Keratinocyte (primary cell): Measurements from ENCODE around the gene USP34.

DNA sequence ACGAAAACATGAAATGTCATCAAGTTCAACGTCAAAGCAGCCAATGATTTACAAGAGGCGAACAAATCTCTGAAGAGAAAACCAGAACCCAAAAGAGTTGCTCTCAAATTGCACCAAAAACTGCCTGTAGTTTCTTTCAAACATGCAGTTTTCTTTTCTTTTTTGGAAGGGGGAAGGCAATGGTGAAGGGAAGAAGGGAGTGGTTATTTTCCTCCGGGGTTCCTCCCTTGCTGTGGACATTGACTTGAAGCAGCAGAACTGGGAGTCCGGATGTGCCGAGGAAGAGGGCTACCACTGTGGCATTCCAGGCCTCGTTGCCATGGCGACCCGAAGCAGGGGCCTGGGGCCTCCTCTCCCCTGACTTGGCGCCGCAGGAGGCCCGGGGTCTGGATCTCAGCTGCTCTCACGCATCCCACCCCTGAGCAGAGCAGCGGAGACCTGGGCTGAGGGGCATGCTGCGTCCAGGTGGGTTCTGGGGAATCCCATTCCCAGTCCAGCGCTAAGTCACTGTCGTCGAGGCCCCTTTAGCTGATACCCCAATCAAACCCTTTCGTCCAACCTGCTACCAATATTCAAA, 100.3 kb downstream of the BCL11A start:
CAGE:
- cytosol, long polyA minus RNA: no peak
- cytosol, long polyA plus RNA: no peak
- long polyA plus RNA: no peak
- nucleus, long polyA minus RNA: no peak
- nucleus, long polyA plus RNA: no peak

DNA sequence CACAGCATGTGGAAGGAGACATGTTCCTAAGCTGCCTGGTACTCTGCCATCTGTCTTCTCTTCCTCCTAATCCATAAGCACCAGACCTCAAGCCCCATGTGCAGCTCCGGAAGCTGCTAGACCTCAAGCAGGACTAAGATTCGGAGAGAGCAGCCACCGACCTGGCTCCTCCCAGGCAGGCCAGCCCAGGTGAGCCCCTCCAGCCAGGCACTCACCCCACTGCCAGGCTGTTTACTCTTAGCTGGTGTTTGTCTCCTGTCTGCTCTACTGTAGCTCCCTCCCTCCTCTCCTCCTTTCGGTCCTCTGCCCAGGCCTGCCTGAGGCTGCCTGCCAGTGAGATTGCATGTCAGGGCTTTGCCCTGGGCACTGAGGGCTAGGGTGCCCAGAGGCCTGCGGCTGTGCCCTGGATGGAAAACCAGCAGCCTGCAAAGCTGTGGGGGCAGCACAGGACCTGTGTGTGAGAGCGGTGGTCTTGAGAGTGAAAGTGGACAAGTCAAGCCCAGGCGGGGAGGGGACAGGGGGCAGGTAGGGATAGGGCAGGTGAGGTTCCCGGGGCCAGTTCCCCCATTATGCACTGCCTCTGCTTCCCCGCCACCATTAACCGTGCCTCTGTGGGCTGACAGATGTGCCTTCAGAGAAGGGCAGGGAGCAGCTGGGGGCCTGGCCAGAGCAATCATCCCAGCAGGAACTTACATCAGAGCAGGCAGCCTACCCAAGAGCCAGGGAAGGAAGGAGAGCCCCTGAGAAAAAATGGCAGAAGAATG, 53.5 kb downstream of the BCL11A start:
CAGE:
- cytosol, long polyA minus RNA: no peak
- cytosol, long polyA plus RNA: no peak
- long polyA plus RNA: no peak
- nucleus, long polyA minus RNA: no peak
- nucleus, long polyA plus RNA: no peak

CAGE:
- cytosol, long polyA minus RNA: no peak
- cytosol, long polyA plus RNA: no peak
- long polyA plus RNA: no peak
- nucleus, long polyA minus RNA: no peak
- nucleus, long polyA plus RNA: no peak
Observed at GRCh38 chr2:60707750-60708303, 48.2 kb upstream of the PAPOLG start.

CAGE:
- cytosol, long polyA minus RNA: no peak
- cytosol, long polyA plus RNA: no peak
- long polyA plus RNA: no peak
- nucleus, long polyA minus RNA: no peak
- nucleus, long polyA plus RNA: no peak
Observed at GRCh38 chr2:60710533-60711269, 45.4 kb upstream of the PAPOLG start.

DNA sequence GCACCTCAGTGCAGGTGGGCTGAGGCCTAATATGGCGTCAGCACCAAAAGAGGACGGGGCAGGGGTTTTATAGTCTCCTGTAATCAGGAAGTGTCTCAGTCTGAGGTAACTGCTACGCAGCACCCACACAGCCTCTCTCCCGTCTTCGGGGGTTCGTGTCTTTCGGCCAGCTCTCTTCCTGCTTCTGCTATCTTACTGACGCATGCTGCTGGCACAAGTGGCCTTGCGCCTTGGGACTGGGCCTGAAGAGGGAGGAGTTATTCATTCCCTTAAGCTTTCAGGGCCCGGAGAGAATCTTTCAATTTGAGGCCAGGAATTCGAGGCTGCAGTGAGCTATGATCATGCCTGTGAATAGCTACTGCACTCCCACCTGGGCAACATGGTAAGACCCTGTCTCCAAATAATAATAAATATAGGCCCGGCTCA, 14.5 kb upstream of the PAPOLG start:
CAGE:
- cytosol, long polyA minus RNA: no peak
- cytosol, long polyA plus RNA: no peak
- long polyA plus RNA: no peak
- nucleus, long polyA minus RNA: no peak
- nucleus, long polyA plus RNA: no peak

GRCh38 chr2:60808321-60809067, 52.4 kb downstream of the PAPOLG start:
CAGE:
- cytosol, long polyA minus RNA: no peak
- cytosol, long polyA plus RNA: no peak
- long polyA plus RNA: no peak
- nucleus, long polyA minus RNA: no peak
- nucleus, long polyA plus RNA: no peak

CAGE:
- cytosol, long polyA minus RNA: no peak
- cytosol, long polyA plus RNA: no peak
- long polyA plus RNA: no peak
- nucleus, long polyA minus RNA: no peak
- nucleus, long polyA plus RNA: no peak
Observed at GRCh38 chr2:60881886-60882332, 535 bp downstream of the REL start.

GRCh38 chr2:60966270-60966838, 51.2 kb upstream of the PEX13 start:
CAGE:
- cytosol, long polyA minus RNA: no peak
- cytosol, long polyA plus RNA: no peak
- long polyA plus RNA: no peak
- nucleus, long polyA minus RNA: no peak
- nucleus, long polyA plus RNA: no peak

DNA sequence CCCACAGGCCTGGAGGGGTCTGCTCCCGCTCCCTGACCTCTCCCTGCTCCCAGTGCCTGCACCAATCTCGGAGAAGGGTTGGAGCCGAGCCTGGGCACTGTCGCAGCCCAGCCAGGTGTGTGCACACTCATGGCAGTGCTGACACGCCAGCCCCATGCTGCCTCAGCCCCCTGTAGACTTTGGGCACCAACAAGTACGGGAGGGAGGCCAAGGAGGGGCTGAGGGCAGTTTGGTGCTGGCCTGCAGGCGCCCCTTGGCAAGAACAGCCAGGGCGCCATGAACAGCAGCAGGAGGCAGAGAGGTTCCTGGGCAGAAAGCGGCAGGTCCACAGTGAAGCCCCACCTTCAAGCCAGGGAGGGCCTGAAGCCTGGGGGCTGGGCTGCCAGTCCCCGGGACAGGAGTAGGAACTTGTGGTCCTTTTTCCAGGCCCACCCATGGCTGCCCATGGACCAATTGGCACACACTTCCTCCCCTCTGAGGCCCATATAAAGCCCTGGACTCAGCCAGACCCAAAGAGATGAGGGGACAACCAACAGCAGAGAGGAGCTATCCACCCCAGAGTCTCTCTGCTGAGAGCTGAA, 44.1 kb upstream of the PEX13 start:
CAGE:
- cytosol, long polyA minus RNA: no peak
- cytosol, long polyA plus RNA: no peak
- long polyA plus RNA: no peak
- nucleus, long polyA minus RNA: no peak
- nucleus, long polyA plus RNA: no peak

DNA sequence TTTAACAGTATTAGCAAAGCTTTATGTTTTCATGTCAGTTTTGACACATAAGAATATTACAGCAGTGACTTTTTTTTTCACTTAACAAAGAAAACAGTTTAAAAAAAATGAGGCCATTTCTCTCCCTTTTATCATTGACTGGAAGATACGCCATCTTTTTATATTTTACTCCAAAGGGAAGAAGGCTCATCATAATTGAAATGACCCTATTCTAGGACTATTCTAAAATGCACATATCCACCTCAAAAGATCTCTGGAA, 11.6 kb upstream of the PEX13 start:
CAGE:
- cytosol, long polyA minus RNA: no peak
- cytosol, long polyA plus RNA: no peak
- long polyA plus RNA: no peak
- nucleus, long polyA minus RNA: no peak
- nucleus, long polyA plus RNA: no peak

GRCh38 chr2:61036055-61036472, 18.0 kb upstream of the PUS10 start:
CAGE:
- cytosol, long polyA minus RNA: no peak
- cytosol, long polyA plus RNA: no peak
- long polyA plus RNA: no peak
- nucleus, long polyA minus RNA: no peak
- nucleus, long polyA plus RNA: no peak

CAGE:
- cytosol, long polyA minus RNA: no peak
- cytosol, long polyA plus RNA: no peak
- long polyA plus RNA: no peak
- nucleus, long polyA minus RNA: start-site peak on the plus strand at chr2:61186494-61186541, 5 reads
- nucleus, long polyA plus RNA: start-site peak on the plus strand at chr2:61185528-61185847, 373 and 229 reads in 2 replicates; start-site peak on the plus strand at chr2:61186052-61186176, 103 and 66 reads in 2 replicates
Observed at GRCh38 chr2:61185425-61186702, 23.9 kb downstream of the C2orf74 start.

GRCh38 chr2:61200176-61200807, 38.3 kb downstream of the C2orf74 start:
CAGE:
- cytosol, long polyA minus RNA: no peak
- cytosol, long polyA plus RNA: no peak
- long polyA plus RNA: no peak
- nucleus, long polyA minus RNA: no peak
- nucleus, long polyA plus RNA: no peak

GRCh38 chr2:61470975-61471883, at the start of gene USP34:
Gene USP34, minus strand, starts transcription at chr2:61471087.
CAGE:
- cytosol, long polyA minus RNA: start-site peak on the minus strand at chr2:61471085-61471111, 21 reads; start-site peak on the minus strand at chr2:61471228-61471259, 11 reads
- cytosol, long polyA plus RNA: no peak
- long polyA plus RNA: no peak
- nucleus, long polyA minus RNA: start-site peak on the minus strand at chr2:61471085-61471101, 49 reads; start-site peak on the minus strand at chr2:61471165-61471272, 93 reads
- nucleus, long polyA plus RNA: no peak

CAGE:
- cytosol, long polyA minus RNA: no peak
- cytosol, long polyA plus RNA: no peak
- long polyA plus RNA: no peak
- nucleus, long polyA minus RNA: no peak
- nucleus, long polyA plus RNA: no peak
Observed at GRCh38 chr2:61471884-61472340, 1.0 kb upstream of the USP34 start.

GRCh38 chr2:61474095-61474691, 3.3 kb upstream of the USP34 start:
CAGE:
- cytosol, long polyA minus RNA: no peak
- cytosol, long polyA plus RNA: no peak
- long polyA plus RNA: no peak
- nucleus, long polyA minus RNA: no peak
- nucleus, long polyA plus RNA: no peak

GRCh38 chr2:61476485-61476993, 5.7 kb upstream of the USP34 start:
CAGE:
- cytosol, long polyA minus RNA: no peak
- cytosol, long polyA plus RNA: no peak
- long polyA plus RNA: no peak
- nucleus, long polyA minus RNA: no peak
- nucleus, long polyA plus RNA: no peak

DNA sequence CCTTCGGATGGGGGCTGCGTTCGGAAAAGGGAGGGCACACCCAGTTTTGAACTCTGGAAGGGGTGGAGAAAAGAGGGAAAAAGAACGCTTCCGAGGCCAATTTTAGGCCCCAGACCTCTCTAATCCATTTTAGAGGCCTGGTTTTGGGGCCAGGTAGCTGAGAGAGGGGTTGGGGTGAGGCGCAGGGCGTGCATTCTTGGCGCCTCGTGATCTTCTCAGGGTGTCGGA, 692 bp upstream of the XPO1 start:
CAGE:
- cytosol, long polyA minus RNA: no peak
- cytosol, long polyA plus RNA: no peak
- long polyA plus RNA: no peak
- nucleus, long polyA minus RNA: no peak
- nucleus, long polyA plus RNA: no peak

DNA sequence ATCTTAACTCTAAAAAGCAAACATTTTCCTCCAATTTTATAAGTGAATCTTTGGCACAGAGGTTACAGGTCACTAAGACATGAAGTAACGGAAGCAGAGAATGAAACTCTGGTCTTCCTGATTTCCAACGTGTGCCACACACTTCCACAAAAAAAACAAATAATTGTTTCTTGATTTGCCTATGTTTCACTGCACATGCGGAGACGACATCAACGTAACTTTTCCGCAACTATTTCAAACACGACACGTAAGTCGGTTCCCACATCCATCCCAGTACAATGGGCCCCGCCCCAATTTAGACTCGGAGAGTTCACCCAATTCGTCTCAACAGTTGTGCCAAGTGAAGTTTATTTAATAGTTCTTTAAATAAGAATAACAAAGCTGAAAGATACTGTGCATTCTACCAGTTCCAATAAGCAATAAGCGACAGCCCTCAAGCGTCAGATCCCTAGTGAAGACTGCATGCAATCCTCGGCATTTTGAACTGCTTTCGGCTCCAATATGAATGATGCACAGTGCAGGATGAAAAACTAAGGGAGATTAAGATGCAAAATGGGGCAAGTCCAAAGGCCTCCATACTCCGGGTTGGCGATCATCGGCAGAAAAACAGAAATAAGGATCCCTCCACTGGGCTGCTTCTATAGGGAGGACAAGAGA, 708 bp downstream of the CCT4 start:
CAGE:
- cytosol, long polyA minus RNA: no peak
- cytosol, long polyA plus RNA: no peak
- long polyA plus RNA: no peak
- nucleus, long polyA minus RNA: no peak
- nucleus, long polyA plus RNA: no peak

DNA sequence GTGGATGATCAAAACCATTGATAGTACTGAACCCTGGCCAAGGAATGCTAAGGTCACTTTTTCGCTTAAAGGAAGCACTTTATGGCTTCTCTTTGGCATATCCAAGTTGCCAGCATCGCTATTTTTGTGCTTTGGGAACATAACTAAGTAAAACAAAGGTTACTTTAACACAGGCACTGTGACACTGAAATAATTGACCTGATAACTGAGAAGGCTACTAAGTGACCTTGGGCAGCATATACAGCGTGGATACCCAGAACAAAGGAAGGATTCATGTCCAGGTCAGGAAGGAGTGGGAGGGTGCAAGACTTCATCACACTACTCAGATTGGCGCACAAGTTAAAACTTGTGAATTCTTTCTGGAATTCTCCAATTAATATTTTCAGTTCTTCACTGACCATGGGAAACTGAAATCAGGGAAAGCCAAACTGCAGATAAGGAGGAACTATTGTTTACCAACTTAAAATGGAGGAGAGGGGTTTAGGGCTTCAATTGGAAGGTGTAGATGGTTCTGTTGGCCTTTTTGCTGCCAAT, 45.1 kb downstream of the COMMD1 start:
CAGE:
- cytosol, long polyA minus RNA: no peak
- cytosol, long polyA plus RNA: no peak
- long polyA plus RNA: no peak
- nucleus, long polyA minus RNA: no peak
- nucleus, long polyA plus RNA: no peak